Peyer's patch (tissue), 4 donors: ENCODE measurements around the genes BMP8A and BMP8B.

GRCh38 chr1:39282934-39283865 is 78.7 kb downstream of the MACF1 start:
- PRO-cap, result no peak
- RAMPAGE, long total RNA, 4 experiments, result no peak in any of the 4 experiments

DNA sequence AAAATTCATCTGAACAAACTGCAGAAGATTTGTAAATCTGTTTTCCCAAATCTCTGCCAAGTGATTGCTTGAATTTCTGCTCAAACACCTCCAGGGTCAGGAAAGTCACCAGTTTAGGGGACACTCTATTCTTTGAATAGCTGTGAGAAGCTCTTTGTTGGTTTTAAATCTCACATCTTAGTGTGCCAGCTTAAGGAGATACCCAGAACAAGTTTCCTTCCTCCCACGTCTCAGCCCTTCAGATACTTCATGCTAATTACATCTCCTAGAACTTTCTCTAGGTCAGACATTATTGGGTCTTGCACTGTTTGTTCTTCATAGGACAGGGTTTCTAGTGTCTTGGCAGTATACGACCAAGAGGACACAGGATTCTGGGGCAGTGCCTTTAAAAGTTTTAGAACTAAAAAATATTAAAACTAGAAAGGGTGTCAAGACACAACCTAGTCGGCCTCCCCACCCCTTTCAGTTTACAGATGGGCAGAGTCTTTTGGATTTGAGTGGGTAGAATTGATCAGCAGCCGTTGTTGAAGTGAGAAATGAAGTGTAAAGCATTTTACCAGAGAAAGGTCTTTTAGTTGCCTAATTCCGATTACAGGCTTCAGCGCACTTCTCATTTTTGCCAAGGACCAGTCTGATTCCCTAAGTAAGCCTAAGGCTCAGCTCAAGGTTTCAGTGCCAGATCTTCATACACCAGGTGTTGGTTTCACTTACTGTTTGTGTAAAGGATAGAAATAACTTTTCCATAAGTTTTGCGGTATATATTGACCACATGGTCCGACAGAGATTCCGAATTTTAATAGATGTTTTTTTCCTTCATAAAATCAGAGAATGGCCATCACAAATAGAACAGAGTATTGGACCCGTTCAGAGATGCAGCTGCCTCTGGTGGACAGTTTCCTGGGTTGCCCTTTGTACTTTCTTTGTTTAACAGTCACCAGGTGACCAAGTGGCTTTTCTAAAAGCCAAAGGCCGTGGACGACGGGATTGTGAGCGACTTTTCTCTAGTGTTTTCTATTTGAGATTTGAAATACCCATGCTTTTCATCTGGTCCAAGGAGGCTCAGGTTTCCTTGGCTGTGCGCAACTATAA is 84.0 kb upstream of the BMP8A start:
- PRO-cap, result unidirectional peak, plus-strand start at position 965 of the sequence
- RAMPAGE, long total RNA, 4 experiments, result no peak in any of the 4 experiments

- PRO-cap, result no peak
- RAMPAGE, long total RNA, 4 experiments, result no peak in any of the 4 experiments
Measured at GRCh38 chr1:39430435-39431163, 60.8 kb upstream of the BMP8A start.

DNA sequence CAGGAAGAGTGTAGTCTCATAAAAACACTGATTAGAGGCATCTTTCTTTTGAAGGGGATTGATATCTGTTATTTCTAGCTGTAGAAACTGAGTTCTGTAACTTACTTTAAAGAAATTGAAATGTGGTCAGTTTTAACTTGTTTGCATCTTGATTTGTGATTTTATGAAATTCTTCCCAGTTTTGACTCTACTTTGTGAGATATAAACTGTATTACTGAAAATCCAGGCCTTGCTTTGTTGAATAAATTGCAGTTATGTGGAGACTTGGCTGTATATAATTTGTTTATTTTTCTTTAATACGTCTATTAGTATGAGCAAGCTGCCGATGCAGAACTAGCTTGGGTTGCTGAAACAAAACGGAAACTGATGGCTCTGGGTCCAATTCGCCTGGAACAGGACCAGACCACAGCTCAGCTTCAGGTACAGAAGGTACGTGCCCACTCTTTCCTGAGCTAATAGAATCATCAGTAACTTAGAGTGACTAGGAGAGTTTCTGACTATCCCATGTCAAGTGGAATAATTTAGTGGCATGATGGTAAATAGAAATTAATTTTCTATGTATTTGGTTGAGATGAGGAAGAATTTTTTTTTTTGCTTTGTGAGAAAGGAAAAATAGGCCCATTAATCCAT is 59.1 kb upstream of the BMP8A start:
- PRO-cap, result no peak
- RAMPAGE, long total RNA, 4 experiments, result start-site peak on the plus strand in 1 of 4 experiments, centred at position 377 of the sequence, 27 reads per replicate

- PRO-cap, result no peak
- RAMPAGE, long total RNA, 4 experiments, result no peak in any of the 4 experiments
Measured at GRCh38 chr1:39485340-39486082, 5.9 kb upstream of the BMP8A start.

GRCh38 chr1:39491232-39492197 is at the start of gene BMP8A:
Gene BMP8A, plus strand, starts transcription at chr1:39491636.
- PRO-cap, result bidirectional peak, plus-strand start at chr1:39491601, minus-strand start at chr1:39491488
- RAMPAGE, long total RNA, 4 experiments, result no peak in any of the 4 experiments

GRCh38 chr1:39539230-39539542 is 37.4 kb downstream of the PABPC4 start:
- PRO-cap, result no peak
- RAMPAGE, long total RNA, 4 experiments, result no peak in any of the 4 experiments

- PRO-cap, result no peak
- RAMPAGE, long total RNA, 4 experiments, result no peak in any of the 4 experiments
Measured at GRCh38 chr1:39560880-39562089, 15.3 kb downstream of the PABPC4 start.

- PRO-cap, result no peak
- RAMPAGE, long total RNA, 4 experiments, result start-site peak on the minus strand in 1 of 4 experiments, at chr1:39567009-39567225 at its widest, 7 to 13 reads per replicate
Measured at GRCh38 chr1:39566288-39567261, 10.0 kb downstream of the PABPC4 start.

DNA sequence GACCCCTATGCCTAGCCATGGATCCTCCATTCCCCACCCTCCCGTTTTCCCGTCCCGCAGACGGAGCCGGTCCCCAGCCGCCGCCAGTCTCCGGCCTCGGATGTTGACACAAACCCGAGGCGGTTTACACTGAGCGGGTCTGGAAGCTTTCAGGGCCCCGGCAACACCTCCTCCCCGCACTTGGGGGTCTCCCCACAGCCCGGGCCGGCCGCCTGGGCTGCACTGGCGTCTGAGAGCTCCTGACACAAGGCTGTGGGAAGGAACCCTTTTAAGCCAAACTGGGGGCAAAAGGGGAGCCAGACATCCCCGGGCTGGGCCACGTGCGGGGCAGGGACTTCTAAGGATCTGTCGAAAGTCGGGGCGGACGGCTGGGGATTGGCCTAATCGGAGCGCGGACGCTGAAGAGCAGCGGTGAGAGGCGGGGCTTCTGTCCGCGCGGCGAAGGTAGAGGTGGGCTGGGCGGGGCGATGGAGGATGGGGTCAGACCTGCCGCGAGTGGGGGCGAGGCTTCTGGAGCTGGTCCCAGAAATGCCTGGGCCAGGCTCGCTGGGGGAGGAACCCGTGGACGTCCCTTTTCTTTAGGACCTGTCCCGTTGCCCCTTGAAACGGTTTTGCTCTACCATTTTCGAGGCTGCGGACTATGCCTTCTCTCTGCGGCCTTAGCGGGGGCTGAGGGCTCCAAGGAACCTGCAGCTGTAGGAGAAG is 1.1 kb upstream of the HPCAL4 start:
- PRO-cap, result no peak
- RAMPAGE, long total RNA, 4 experiments, result no peak in any of the 4 experiments

DNA sequence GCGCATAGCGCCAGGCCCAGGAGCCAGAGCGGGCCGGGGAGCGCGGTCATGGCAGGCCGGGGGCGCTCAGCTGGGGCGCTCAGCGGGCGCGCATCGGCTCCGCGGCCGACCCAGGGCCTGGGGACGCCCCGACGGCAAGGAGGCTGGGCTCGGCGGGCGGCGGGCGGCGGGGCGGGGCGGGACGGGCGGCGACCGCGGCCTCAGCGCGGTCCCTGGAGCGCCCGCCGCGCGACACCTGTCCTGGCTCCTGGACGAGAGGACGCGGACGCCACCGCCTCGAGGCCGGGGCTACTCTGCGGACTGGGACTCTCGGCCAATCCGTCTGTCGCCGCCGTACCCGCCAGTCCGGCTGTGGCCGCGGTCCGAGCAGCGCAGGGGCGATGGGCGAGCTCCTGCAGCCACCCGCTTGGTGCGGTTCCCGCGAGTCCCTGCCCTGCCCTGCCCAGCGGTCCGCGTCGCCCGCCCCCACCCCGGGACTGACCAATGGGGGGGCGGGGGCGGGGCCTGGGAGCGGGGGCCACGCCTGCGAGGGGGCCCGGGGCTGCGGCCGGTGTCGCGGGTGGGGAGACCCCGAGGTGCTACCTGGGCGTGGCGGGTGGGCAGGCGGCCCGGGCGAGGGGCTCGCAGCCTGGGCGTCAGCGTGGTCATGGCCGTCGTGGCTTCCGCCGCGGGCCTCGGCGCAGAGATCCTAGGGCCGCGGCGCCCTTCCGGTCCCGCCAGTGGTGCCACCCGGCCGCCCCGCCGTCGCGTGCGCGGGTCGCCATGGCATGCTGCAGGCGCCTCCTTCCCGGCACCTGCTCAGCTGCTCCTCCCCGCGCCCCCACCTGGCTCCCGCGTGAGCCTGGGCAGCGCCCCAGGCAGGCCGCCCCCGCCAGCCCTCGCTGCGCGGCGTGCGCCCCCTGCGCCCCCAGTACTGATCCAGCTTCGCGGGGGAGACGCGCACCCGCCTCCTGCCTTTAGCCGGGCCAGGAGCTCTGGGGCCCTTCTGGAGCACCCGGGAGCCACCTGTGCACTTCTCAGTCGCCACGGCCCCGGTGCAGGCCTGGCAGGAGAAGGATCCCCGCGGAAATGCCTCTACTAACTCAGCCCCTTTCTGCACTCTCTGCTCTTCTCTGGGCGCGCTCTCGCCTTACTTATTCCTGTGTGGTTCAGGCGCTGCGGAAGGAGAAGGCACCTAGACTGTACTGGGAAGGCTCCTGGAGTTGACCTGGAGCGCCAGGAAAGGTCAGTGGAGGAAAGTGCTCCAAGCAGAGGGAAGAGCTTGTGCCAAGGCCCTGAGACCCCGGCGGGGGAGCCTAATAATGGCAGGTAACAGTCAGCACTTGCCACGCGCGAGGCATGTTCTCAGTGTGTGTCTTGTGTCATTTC is at the start of gene BMP8B:
Gene BMP8B, minus strand, starts transcription at position 430 of the 1,368 bp plus-strand sequence.
- PRO-cap, result bidirectional peak, plus-strand start at position 538 of the sequence, minus-strand start at position 408 of the sequence; unidirectional peak, minus-strand start at position 1,104 of the sequence
- RAMPAGE, long total RNA, 4 experiments, result no peak in any of the 4 experiments

GRCh38 chr1:39845290-39846250 is 37.7 kb downstream of the TRIT1 start:
- PRO-cap, result bidirectional peak, plus-strand start at chr1:39845866, minus-strand start at chr1:39845709
- RAMPAGE, long total RNA, 4 experiments, result no peak in any of the 4 experiments

GRCh38 chr1:39881631-39882266 is 1.6 kb downstream of the TRIT1 start:
- PRO-cap, result no peak
- RAMPAGE, long total RNA, 4 experiments, result no peak in any of the 4 experiments

- PRO-cap, result no peak
- RAMPAGE, long total RNA, 4 experiments, result no peak in any of the 4 experiments
Measured at GRCh38 chr1:39895165-39895572, 6.5 kb downstream of the MYCL start.

DNA sequence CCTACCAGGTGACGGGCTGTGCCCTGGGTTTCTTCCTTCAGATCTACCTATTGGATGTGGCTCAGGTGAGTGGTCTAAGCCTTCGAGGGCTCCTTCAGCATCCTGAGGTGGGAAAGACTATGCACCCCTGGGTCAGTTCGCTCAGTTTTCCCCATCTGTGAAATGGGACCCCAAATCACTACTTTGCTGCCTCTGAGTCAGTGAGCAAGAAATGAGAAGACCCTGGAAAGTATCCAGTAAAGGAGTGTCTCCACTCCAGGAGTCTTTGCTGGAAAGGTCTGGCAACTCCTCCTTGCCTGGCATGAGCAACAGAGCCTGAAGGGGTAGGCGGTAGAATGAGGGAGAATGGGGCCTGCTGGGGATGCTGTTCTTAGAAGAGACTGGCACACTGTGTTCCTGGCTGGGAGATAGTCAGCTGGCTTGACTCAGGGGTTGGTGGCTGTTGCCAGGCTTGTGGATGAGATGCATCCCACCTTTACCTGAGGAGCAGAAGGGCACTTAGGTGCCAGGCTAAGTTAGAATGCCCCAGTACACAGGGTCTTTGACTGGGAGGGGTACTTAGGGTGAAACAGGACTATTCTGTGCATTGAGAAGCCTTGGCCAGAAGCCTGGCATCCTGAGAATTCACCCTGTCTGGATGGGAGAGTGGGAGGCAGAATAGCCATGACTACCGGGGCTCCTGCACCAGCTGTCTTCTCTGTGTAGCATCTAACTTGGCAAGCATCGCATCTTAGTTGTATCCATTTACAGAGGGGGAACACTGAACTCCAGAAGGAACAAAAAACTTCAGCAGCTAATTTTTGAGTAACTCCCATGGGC is 2.4 kb downstream of the MFSD2A start:
- PRO-cap, result no peak
- RAMPAGE, long total RNA, 4 experiments, result no peak in any of the 4 experiments

- PRO-cap, result no peak
- RAMPAGE, long total RNA, 4 experiments, result no peak in any of the 4 experiments
Measured at GRCh38 chr1:39969042-39969866, 14.3 kb downstream of the MFSD2A start.

DNA sequence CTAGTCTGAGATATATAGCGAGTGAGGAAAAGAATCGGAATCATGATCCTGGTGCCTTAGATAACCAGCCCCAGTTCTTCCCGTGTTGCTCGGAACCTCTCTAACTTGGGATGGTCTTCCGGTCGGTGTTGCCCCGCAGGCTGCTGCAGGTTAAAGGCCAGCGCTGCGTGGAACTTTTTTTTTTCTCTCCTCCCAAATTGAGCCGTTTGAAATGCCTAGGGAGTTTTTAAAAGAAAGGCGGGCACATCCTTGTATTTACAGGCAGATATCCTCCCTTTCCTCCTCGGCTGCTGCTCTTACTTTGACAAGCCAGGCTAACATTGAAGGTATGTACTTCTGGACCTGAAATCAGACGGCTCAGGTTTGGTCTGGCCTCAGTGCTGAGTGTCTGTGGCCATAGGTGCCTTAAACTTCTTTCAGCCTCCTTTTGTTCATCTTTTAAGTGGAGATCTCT is 666 bp downstream of the CAP1 start:
- PRO-cap, result no peak
- RAMPAGE, long total RNA, 4 experiments, result no peak in any of the 4 experiments

DNA sequence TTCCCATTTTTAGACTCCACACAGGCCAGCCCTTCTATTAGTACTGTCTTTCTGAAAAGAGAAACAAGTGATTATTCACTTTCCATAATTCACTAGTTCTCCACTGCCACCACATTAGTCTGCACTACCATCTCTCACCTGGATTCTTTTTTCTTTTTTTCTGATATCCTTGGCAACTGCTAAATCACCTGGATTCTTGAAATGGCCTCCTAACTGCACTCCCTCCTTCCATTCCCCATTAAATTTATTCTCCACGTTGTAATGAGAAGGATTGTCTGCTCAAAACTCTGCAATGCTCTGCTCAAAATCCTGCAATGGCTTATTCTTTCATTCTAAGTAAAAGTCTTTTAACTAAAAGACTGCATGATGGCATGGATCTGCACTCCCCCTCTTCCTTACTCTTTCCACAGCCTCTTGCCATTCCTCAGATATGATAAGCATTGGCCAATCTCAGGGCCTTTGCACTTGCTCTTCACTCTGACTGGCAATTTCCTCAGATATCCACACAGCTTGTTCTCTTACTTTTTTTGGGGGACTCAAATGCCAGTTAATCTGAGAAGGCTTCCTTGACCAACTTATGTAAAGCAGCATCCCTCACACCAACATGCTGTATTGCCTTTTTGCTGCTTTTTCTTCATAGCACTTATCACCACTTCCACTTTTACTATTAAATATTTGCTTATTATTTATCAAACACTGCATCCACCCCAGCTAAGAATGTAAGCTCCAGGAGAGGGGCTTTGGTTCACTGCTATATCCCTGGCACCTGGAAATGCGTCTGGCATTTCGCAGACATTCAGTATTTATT is 2.9 kb upstream of the ZMPSTE24 start:
- PRO-cap, result no peak
- RAMPAGE, long total RNA, 4 experiments, result no peak in any of the 4 experiments

DNA sequence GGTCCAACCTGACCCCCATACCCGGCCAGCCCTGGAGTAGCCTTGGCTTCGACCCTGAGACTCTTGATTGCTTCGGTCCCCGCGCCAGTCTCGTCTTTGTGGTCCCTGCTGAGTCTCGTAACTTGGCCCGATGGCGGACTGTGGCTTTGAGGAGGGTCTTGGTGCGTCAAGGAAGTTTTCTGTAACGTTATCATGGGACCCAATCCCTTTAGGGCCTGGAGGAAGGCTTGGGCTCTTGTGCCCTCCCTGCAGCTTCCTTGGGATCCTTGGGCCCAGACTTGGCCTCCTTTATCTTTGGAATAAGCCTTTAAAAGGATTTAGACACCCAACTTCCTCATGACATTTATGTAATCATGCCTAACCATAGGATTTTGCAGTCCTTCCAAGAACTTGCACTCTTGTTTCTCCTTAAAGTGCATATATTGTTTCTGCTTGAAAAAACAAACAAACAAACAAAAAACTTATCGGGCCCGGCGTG is 412 bp downstream of the ZMPSTE24 start:
- PRO-cap, result no peak
- RAMPAGE, long total RNA, 4 experiments, result no peak in any of the 4 experiments

- PRO-cap, result no peak
- RAMPAGE, long total RNA, 4 experiments, result no peak in any of the 4 experiments
Measured at GRCh38 chr1:40383523-40384148, 10.1 kb downstream of the SMAP2 start.